Hepatocyte (in vitro differentiated cells and primary cell): ENCODE measurements around a stretch of chr15.

- RAMPAGE, long total RNA = no peak
- RRBS = no CpG with 5 or more reads among the region's 7 CpGs
These were observed 436 bp upstream of the TLE3 start for GRCh38 chr15:70098213-70098492.

DNA sequence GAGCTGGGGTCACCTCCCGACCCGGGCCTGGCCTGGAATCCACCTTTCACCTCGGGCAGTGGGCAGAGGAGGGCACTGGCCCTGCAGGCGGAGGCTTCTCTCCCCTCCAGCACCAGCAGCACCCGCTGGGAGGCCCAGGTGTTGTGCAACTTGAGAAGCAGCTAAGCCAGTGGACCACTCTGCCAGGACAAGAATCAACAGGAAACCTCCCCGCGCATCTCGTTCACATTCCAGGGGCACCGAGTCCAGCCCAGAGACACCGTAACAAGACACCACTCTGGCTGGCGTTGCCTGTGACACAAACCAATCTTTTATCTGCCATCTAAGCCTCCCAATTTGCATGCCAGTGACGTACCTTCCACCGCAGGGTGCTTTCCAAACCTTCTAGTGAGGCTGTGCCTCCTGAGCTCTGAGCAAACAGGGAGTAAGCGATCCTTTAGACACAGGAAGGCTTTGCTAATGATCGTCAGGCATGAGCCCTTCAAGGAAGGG lies 98.8 kb upstream of the TLE3 start:
- RAMPAGE, long total RNA = no peak
- RRBS = no CpG with 5 or more reads among the region's 15 CpGs

DNA sequence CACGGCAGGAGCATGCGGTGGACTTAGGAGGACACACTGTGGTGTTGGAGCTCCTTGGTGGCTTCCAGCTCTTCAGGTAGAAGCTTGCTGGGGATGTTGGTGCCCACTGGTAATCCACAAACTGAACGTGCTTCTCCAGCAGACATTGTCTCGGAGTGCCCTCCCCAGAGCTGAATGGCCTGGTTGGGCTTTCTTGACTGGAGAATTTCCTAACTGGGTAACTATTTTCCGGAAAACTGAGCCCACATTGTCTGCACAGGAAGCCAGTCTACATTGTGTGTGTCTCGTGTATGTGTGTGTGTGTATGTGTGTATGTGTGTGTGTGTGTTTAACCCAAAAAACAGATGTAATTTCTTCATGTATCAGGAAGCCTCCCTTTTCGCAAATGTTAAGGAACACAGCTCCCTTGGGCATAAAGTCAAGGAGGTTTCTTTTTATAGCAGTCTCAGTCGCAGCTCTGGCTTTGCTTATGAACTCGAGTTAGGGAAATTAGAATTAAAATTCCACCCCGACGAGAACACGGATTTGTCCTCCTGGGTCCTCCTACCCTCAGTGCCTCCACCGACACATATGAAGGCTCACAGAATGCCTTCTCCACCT lies 172.7 kb upstream of the TLE3 start:
- RAMPAGE, long total RNA = no peak
- RRBS = no CpG with 5 or more reads among the region's 13 CpGs

- RAMPAGE, long total RNA = no peak
- RRBS = no CpG with 5 or more reads among the region's 5 CpGs
These were observed 227.7 kb downstream of the UACA start for GRCh38 chr15:70535610-70536061.

DNA sequence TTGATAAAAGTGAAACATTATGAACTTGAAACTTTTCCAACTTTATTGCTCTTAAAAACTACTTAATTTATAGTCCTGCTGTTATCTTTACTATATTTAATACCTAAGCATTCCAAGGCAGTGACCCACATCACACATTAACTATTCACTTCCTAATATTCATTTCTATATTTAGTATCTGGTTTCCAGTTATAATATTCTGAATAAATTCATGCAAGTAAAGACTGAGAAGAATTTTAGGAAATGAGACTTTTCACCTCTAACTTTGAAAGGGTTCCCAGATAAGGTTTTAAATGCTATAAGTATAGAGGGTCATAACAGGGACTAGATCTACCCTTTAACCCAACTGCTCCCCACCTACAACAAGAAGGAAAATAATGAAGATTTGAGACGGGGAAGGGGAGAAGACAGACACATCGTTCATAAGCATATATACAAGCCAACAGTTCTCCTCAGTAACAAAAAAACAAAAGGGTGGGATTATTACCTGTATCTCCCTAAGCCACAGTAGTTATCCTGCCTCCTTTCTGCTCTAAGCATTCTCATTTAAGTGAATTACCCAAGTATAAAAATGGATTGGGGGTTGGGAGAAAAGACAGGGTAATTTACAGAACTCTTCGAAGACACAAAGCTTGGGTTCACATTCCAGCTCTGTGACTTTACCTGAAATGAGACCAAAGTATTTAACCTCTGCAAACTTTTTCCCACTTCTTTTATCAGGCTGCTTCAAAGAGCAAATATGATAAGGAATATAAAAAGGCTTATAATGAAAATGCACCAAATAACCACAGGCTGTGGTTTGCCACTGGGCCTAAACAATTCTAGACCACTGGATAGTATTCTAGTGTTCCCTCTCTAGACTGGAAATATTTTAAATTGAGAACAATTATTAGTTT lies 64.6 kb downstream of the UACA start:
- RAMPAGE, long total RNA = no peak
- RRBS = no CpG with 5 or more reads among the region's 3 CpGs

DNA sequence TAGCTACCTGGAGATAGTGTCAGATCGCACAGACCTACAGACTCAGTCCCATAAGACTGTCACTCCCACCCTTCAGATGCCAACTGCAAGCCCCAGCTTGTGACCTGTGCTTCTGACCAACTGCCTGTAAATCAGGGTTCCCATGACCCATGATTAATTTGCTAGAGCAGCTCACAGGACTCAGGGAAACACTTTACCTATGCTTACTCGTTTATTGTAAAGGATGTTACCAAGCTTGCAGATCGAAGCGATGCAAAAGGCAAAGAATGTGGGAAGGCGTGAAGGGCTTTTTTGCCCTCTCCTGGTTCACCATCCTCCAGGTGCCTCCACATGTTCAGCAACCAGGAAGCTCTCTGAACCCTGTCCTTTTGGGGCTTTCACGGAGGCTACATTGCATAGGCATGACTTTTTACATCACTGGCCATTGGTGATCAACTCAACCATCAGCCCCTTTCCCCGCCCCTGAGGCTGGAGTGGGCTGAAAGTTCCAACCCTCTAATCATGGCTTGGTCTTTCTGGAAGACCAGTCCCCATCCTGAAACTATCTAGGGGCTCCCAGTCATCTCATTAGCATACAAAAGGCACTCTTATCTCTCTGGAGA lies 52.8 kb downstream of the UACA start:
- RAMPAGE, long total RNA = no peak
- RRBS = no CpG with 5 or more reads among the region's 7 CpGs

GRCh38 chr15:70726713-70727382 lies 36.5 kb downstream of the UACA start:
- RAMPAGE, long total RNA = no peak
- RRBS = no CpG with 5 or more reads among the region's 3 CpGs

- RAMPAGE, long total RNA = no peak
- RRBS = no CpG with 5 or more reads among the region's 4 CpGs
These were observed 1.5 kb downstream of the UACA start for GRCh38 chr15:70761784-70762329.

DNA sequence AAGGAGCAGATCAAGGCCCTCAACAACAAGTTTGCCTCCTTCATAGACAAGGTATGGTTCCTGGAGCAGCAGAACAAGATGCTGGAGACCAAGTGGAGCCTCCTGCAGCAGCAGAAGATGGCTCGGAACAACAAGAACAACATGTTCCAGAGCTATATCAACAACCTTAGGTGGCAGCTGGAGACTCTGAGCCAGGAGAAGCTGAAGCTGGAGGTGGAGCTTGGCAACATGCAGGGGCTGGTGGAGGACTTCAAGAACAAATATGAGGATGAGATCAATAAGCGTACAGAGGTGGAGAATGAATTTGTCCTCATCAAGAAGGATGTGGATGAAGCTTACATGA lies 5.0 kb upstream of the LARP6 start:
- RAMPAGE, long total RNA = no peak
- RRBS = no CpG with 5 or more reads among the region's 2 CpGs

GRCh38 chr15:71112472-71112844 lies 2.8 kb upstream of the THSD4 start:
- RAMPAGE, long total RNA = no peak
- RRBS = no CpG with 5 or more reads among the region's 2 CpGs

- RAMPAGE, long total RNA = no peak
- RRBS = no CpG with 5 or more reads among the region's 15 CpGs
These were observed 1.2 kb downstream of the THSD4 start for GRCh38 chr15:71116386-71116865.

DNA sequence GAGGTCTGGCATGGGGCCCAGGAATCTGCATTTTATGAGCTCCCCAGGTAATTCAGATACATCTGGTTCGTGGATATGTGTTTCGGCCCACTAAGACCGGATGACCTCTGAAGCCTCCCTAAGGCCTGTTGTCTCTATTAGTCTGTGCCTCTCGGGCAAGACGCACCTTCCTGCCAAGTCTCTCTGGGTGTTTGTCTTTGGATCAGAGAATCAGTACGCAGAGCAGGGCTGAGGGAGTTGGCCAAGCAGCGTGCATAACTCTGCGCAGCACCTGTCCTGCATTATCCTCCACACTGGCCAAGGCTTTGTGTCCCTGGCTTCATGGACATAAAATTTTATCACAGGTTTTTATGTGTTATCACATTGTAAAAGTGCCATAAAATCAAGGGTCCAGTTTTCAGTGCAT lies 181.1 kb downstream of the THSD4 start:
- RAMPAGE, long total RNA = no peak
- RRBS = no CpG with 5 or more reads among the region's 8 CpGs

DNA sequence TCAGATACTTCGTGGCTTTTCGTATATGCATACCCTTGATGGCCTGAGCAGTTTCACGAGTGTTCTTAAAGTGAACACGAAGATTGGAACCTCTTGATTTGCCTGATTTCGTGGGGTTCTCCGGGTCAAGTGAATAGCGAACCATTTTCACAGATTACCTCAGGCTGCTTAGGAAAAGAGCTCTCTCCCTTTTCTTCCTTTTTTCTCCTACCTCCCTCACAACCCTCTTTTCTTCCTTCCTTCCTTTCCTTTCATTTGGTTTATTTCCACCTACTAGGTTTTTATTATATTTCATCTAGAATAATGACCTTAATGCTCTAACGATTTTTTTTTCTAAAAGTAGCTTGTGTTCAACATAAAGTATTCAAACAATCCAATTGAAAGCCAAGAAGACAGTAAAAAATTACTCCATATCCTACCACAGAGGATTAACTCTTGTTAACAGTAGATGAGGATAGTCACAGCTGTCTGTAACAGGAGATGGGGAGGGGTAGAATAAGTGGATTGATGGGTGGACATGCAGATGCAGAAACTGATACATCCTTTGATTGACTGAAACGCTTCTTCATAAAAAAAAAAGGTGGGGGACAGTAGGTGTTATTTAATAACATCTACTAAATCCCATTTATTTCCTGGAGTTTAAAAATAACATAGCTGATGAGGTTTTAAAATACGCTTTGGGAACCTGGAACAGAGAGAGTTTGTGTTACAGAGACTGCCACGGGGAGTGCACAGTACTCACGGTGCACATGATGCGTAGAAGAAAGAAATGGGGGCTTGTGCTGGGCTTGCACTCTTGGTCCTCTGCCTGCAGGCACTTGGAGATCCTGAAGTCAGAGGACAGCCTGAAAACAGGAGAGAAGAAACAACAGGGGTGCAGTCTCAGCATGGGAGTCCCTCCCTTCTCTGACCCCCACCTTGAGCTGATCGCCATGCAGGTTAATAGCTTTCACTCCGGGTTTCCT lies 226.6 kb downstream of the THSD4 start:
- RAMPAGE, long total RNA = no peak
- RRBS = no CpG with 5 or more reads among the region's 15 CpGs

- RAMPAGE, long total RNA = no peak
- RRBS = no CpG with 5 or more reads among the region's 6 CpGs
These were observed 321.3 kb downstream of the THSD4 start for GRCh38 chr15:71436409-71437195.

DNA sequence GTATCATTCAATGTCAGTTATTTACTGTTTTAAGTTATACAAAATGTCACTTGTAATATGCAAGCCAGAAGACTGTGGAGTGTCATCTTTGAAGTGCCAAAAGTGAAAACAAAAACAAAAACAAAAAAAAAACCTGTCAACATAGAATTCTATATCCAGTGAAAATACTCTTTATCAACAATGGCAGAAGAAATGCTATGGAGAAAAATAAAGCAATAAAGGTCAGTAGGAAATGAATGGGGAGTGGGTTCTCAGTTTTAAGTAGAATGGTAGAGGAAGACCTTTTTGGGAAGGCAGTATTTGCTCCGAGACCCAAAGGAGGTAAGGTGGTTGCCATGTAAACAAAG lies 205.7 kb upstream of the NR2E3 start:
- RAMPAGE, long total RNA = no peak
- RRBS = no CpG with 5 or more reads among the region's 1 CpG

DNA sequence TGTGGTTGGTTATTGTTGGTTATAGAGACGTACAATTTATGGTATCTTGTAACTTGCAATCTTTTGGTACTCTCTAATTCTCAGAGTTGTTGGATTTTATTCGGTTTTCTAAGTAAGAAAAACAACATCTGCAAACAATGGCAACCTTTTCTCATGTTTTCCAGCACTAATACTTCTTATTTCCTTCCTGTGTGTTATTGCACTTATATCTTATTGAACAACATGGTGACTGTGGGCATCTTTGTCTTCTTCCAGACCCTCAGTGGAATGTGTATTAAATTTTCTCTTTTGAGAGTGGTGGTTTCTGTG lies 184.3 kb upstream of the NR2E3 start:
- RAMPAGE, long total RNA = no peak
- RRBS = no CpG with 5 or more reads among the region's 2 CpGs

GRCh38 chr15:71679580-71680443 lies 130.5 kb upstream of the NR2E3 start:
- RAMPAGE, long total RNA = no peak
- RRBS = no CpG with 5 or more reads among the region's 7 CpGs

DNA sequence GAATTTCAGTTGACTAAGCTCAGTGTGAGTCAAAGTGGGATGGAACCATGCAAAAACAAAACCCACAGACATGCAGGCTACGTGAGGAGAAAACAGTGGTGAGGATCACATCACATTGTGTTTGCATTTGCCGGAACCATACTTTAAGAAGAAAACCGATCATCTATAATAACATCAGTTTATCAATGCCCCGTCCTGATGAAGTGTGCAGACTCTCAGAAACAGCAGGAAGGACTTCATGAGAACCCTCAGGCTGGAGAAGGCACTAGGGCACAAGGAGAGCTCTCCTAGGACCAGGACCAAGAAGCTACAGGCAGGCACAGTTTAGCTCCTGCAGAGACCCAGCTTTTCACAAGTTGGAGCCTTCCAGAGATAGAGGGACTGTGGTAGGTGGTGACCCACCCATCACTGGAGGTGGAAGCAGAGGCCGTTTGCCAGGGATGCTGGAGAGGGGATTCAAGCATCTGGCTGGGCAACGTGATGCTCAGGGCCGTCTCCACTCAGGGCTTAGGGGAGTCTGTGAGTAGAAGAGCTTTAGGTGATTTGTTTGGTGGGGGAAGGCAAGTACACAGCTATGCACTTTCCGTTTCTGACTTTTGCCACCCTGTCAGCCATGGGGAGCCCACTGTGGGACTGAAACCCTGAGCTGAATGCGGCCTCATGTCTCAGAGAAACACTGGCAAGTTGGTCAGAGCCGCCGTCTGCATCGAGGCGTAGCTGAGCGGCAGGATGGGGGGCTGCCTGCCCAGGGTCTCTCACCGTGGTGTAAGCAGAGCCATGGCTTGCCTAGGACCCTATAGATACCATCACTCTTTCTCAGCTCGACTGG lies 28.8 kb upstream of the NR2E3 start:
- RAMPAGE, long total RNA = no peak
- RRBS = no CpG with 5 or more reads among the region's 16 CpGs

GRCh38 chr15:71899591-71900095 lies 89.3 kb downstream of the NR2E3 start:
- RAMPAGE, long total RNA = no peak
- RRBS = no CpG with 5 or more reads among the region's 5 CpGs

DNA sequence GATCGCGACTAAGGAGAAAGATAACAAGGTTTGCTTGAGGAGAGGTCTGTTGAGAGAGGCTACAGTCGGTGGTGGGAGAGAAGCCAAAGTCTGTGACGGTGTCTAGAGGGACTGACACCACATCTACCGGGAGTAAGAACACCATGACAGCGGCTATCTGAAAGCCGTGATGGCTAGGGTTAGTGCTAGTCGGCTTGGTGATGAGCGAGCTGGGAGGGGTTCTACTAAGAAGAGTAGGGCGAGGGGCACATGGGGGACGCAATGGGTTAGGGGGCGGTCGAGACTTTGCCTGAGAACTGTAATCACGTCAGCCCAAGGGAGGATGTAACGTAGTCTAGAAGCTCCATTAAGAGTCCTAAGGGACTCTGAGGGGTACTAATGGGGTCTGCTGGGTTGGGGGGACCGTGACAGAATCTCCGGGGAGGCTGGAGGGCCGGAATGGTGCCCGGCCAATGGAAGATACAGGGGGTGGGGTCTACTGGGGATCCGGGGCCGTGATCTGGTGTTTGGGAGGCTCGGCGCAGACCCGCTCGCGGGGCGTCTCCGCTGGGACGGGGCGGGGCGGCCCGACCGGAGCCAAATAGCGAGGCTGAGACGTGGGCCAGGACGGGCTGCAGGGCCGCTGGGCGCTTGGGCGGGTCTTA lies 793 bp downstream of the MYO9A start:
- RAMPAGE, long total RNA = no peak
- RRBS = 1% methylated on average over 11 of the region's 39 CpGs